ENCODE results near the genes B3GAT3 and SLC3A2.

DNA sequence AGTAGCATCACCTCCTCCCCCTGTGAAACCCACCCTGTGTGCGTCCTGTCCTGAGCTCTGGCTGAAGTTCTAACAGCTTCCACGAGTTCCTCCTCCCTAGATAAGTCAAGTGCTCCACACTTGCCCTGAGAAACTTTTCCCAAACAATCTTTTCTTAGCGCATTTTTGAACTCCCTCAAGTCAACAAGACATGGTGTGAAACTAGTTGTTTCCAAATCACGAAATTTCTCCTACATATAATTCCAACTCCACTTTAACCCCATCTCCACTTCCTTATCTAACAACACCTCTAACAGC, 1.7 kb upstream of the MTA2 start:
- PRO-cap, result no peak

- PRO-cap, result unidirectional peak, minus-strand start at chr11:62621863; bidirectional peak, plus-strand start at chr11:62622212, minus-strand start at chr11:62621984
Measured at GRCh38 chr11:62621811-62622757, at the start of gene B3GAT3. Gene B3GAT3 (minus strand): TSS chr11:62621986.

DNA sequence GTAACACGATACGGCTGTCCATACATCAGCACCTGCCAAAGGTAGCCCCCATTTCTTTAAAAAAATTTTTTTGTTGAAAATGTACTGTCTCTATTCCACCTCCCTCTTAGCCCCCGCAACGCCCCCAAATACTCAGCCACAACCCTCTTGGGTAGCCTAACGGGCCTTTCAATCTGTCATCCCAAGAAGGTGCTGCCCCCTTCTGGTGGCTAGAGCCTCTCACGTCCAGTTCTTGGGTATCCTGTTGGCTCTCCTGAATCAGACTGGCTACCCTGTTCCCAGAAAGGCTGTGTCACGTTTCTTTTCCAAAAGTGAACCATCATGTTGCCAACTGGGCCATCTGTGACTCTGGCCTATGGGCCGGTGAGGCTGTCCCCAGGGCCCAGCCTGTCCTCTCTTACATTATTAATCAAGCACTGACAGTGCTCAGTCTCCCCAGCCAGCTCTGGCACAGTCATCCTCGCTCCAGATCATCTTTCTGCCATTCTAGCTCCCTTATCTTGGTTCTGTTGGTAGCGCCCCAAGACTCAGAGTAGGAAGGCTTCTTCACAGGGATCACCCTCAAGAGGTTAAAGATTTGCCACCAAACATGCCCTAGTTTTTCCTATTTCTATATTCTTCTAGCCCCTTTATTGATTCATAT, 5.5 kb upstream of the LRRN4CL start:
- PRO-cap, result no peak

- PRO-cap, result bidirectional peak, plus-strand start at chr11:62786739, minus-strand start at chr11:62786621
Measured at GRCh38 chr11:62786288-62787082, 717 bp upstream of the TMEM179B start.

- PRO-cap, result no peak
Measured at GRCh38 chr11:62803694-62804001, 1.6 kb downstream of the NXF1 start.

DNA sequence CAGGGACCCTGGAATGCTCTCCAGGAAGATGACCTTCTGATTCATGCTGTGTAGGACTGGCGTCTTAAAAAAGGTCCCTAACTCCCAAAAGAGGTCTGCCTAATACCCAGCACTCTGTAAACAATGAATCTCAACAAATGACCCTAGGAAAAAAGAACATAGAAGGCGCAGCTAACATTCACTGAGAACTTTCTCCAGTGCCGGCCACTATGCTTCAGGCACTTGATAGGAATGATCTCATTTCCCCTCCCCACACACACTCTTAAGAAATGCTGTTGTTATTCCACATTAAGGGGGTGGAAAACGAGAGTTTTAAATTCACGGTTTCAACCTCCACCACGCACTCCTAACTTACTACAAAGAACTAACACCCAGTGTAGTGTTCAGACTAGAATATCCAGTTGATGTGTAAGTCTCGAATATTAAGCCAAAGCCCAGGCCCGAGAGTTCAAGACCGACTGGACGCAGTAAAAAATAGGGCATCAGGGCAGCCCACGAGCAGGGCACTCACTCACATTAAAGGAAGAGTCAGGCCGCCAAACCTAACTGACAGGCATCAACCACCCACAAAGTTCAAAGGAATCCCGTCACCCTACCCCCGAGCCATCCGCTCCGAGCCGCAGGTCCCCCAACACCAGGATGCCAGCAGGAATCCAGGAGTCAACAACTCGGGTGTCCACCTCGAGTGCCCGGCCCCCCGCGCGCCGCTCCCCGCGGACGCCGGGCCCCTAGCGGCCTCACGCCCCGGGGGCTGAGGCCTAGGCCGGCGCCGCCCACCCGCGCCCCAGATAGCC, 536 bp downstream of the NXF1 start:
- PRO-cap, result no peak

DNA sequence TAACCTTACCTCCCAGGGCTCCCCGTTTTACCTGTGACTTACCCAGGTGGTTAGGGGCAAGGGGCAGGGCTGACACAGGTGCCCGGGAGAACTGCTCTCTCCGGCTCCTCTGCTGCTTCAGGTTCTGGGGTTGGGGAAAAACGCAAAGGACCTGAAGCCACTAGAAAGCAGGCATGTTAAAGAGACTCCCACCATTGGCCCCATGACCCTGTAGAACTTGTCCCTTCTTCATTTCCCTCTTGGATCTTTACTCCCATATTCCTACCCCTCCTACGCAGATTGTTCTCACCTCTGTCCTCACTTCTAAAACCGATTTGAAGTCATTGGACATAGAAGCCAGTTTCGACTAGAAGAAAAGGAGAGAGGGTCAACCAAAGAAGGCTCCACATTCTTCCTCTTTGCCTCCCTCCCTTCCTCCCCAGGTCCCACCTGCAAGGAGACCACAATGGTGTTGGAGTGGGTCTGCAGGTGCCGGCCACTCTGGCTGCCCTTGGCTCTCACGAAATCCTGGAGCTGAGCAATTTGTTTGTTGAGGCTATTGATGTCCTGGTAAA, 6.8 kb downstream of the STX5 start:
- PRO-cap, result no peak

DNA sequence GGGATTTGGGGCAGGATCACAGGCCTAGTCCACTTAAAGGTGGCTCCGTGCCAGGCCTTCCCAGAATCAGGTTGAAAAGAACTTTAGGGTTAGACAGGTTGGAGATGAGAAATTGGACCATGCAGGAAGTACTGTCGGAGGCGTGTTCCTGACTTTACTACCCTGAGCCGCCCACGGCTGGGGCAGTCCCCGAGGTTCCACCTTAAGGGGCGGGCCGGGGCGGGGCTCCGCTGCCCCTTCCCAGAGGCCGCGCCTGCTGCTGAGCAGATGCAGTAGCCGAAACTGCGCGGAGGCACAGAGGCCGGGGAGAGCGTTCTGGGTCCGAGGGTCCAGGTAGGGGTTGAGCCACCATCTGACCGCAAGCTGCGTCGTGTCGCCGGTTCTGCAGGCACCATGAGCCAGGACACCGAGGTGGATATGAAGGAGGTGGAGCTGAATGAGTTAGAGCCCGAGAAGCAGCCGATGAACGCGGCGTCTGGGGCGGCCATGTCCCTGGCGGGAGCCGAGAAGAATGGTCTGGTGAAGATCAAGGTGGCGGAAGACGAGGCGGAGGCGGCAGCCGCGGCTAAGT, at the start of gene SLC3A2:
Gene SLC3A2, plus strand, starts transcription at position 266 of the 571 bp plus-strand sequence.
- PRO-cap, result bidirectional peak, plus-strand start at position 294 of the sequence, minus-strand start at position 150 of the sequence

- PRO-cap, result no peak
Measured at GRCh38 chr11:62888898-62889290, 8.2 kb downstream of the SLC3A2 start.

- PRO-cap, result no peak
Measured at GRCh38 chr11:63510157-63510702, 4.3 kb downstream of the LGALS12 start.

GRCh38 chr11:63574040-63574411, 10.8 kb upstream of the PLAAT2 start:
- PRO-cap, result no peak

- PRO-cap, result no peak
Measured at GRCh38 chr11:63628740-63629589, 14.7 kb upstream of the PLAAT3 start.

DNA sequence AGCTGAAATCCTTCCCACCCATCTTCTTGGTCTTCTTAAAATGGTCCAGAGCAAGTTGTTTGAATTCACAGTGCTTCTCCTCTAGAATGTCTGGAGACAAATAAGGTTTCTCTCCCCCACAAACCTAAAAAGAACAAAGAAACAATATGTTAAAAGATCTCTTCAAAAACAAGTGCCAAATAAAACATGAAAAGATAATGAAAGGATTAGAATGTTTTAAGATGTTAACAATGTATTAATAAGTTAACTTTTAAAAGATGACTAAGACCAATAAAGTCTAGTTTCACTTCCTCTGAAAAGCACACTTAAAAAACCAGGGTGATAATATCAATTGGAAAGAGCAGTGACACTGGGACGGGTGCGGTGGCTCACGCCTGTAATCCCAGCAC, 17.1 kb upstream of the PLAAT3 start:
- PRO-cap, result no peak

- PRO-cap, result no peak
Measured at GRCh38 chr11:63855926-63856250, 17.0 kb downstream of the MARK2 start.

- PRO-cap, result bidirectional peak, plus-strand start at chr11:63872295, minus-strand start at chr11:63872163
Measured at GRCh38 chr11:63872022-63872874, 33.3 kb downstream of the MARK2 start.

DNA sequence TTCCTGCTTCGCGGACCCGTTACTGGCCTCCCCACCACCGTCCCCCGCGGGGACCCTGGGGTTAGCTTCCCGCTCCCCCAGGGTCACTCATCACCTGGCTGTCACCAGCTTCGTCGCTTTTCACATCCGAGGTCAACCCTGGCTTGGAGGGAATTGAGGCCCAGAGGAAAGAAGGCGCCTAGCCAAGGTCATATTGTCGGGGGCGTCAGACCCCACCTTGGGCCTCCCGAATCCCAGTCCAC, 467 bp downstream of the NAA40 start:
- PRO-cap, result no peak

- PRO-cap, result no peak
Measured at GRCh38 chr11:63944877-63945477, 6.2 kb downstream of the NAA40 start.

DNA sequence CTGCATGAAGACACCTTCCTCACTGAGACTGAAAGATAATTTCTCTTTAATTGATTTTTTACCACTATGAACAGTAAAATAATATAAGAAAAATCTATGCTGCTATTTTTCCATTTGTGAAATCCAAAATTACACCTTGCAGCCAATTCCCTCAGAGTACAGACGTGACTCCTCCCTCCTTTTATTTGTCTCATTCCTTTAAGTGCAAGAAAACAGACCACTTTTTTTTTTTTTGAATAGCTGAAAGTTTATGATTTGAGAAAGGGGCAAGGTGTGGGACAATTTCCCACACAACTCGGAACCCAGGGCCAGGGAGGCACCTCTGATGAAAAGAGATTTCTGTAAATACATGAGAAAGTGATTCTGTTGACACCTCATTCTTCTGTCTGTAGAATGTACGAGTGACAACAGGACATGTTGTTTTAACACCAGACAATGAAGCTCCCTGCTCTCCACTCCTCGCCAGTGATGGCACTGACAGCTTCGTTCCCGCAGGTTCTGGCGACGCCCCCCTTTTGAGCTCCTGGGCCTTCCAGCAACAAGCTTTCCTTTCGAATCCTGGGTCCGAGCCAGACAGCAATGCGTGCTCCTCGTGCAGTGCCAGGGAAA, 50.6 kb downstream of the MACROD1 start:
- PRO-cap, result no peak

DNA sequence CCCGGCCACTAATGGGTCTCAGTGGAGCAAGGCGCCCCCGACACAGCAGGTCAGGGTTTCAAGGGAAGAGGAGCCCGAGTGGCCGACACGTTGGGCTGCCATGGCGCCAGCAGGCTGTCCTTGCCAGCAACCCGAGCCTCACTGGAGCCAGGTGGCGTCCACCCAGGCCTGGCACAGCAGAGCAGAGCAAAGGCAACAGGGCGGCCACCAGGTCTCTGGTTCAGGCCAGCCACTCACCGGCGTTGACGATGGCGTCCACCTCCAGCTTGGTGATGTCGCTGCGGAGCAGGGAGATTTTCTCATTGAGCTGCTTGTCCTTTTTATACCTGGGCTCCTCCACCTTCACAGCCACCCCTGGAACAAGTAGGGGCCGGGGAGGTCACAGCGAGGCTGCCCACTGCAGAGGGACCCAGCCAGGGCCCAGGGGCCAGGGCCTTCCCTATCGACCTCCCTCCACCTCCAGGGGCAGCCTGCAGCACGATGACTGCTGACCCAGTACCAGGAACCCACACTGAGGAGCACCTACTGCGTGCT, 14.8 kb downstream of the MACROD1 start:
- PRO-cap, result no peak

- PRO-cap, result no peak
Measured at GRCh38 chr11:64208160-64208709, 1.7 kb downstream of the FERMT3 start.